ENCODE data around the gene CCT6A.

GRCh38 chr7:54916133-54916532 lies 102.7 kb upstream of the EGFR start:
- PRO-cap, 3 experiments: no peak in any of the 3 experiments
- RRBS: no CpG with 5 or more reads among the region's 2 CpGs

DNA sequence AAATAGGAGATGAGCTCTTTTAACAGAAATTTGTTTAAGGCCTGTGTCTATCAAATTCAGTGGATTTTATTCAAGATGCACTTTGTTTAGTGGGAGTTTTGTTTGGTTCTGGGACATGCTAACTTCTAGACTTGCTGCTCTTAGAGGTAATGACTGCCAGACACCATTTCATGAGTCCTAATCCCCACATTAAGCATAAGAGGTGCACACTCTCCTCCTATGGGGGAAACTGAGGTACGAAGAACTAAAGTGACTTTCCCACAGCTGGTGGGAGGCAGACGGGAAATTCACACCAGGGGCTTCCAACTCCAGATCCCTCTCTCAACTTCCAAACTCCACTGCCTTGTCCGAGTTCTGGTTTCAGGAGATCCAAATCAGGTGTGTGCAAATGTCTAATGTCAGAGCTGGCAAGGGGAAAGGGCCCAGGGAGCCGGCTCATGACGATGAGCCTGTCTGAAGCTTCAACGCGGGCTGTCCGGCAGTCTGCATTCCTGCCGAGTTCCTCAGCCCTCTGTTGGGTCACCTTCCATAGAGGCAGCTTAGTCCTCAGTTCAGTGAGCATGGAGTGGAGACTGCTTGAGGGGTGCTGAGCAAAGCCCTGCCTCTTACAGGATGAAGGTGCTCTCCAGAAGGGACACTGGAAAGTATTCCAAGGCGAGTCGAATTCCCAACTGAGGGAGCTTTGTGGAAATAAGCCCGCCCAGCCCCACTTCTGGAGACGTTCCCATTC lies 3.0 kb downstream of the EGFR start:
- PRO-cap, 3 experiments: peak in 1 of 3 experiments; most common plus-strand start position 554 of the sequence (in 1); most common minus-strand start position 513 of the sequence (in 1)
- RRBS: 14% methylated on average over 3 of the region's 13 CpGs

DNA sequence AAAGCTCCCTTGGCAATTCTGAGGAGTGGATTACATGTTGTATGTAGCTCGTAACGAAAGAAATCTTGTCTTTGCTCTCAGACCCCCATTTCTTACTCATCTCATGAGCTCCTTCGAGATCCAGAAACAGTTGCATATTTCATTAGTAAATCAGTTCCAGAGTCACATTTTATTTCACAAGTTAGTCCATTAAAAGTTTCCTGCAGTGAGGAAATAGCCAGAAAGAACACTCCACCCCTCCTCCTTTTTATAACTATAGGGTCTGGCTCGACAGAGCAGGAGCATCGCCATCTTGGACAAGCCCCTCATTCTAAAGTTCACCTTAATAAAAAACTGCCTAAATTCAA lies 7.3 kb downstream of the EGFR start:
- PRO-cap, 3 experiments: no peak in any of the 3 experiments
- RRBS: no CpG with 5 or more reads among the region's 5 CpGs

- PRO-cap, 3 experiments: no peak in any of the 3 experiments
- RRBS: no CpG with 5 or more reads among the region's 4 CpGs
Observed at GRCh38 chr7:55039122-55039617, 20.4 kb downstream of the EGFR start.

DNA sequence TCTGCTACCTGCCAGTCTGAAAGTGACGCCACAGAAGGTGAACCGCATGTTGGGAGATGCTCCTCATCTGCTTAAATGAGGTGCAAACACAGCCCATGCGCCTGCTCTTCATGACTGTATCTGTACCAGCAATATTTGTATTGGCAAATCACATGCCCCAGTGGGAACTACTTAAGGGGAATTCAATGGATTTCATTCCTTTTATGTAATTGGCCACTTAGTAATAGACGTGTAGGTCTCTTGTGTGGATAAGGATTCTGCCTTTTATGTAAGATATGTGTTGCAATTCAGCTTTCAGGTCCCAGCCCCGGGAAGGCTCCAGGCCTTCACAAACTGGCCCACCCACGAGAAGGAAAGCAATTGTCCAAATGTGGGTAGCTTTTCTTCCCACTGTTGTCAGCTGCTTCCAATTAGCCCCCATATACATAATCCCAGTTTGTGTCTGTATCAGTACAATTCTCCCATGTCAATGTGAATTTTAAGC lies 42.2 kb downstream of the EGFR start:
- PRO-cap, 3 experiments: no peak in any of the 3 experiments
- RRBS: no CpG with 5 or more reads among the region's 6 CpGs

- PRO-cap, 3 experiments: no peak in any of the 3 experiments
- RRBS: no CpG with 5 or more reads among the region's 6 CpGs
Observed at GRCh38 chr7:55064916-55065448, 46.2 kb downstream of the EGFR start.

DNA sequence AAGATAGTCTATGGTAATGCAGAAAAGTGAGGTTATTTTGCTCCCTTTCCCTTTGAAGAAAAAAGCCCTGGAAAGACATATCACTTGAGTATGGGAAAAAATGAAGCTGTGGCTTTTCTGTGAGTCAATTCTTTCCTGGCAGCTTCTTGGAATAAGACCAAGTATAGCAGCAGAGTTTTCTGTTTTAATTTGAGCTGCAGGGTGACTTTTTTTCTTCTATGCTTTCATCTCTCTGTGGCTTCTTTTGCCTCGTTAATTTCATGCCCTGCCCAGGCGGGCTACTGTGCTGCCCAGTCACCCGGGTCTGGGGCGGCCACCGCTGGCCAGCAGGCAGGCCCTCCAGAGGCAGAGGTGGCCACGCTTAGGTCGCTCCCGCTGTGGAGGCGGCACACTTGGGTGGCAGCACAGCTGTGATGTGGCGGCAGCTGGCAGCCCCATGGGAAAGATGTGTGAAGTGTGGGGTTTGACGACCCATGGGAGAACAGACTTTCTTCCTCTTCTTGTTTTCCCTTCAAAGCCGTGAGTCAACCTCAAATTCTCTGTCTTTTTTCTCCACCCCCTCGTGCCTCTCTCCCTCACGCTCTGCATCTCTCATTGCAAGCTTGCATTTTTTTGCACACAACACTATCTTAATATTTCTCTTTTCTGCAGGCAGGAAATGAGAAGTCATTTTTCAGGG lies 67.6 kb downstream of the EGFR start:
- PRO-cap, 3 experiments: no peak in any of the 3 experiments
- RRBS: no CpG with 5 or more reads among the region's 14 CpGs

GRCh38 chr7:55099051-55099829 lies 80.4 kb downstream of the EGFR start:
- PRO-cap, 3 experiments: no peak in any of the 3 experiments
- RRBS: no CpG with 5 or more reads among the region's 9 CpGs

GRCh38 chr7:55132812-55133585 lies 114.2 kb downstream of the EGFR start:
- PRO-cap, 3 experiments: no peak in any of the 3 experiments
- RRBS: no CpG with 5 or more reads among the region's 12 CpGs

- PRO-cap, 3 experiments: no peak in any of the 3 experiments
- RRBS: no CpG with 5 or more reads among the region's 6 CpGs
Observed at GRCh38 chr7:55151073-55151478, 132.3 kb downstream of the EGFR start.

DNA sequence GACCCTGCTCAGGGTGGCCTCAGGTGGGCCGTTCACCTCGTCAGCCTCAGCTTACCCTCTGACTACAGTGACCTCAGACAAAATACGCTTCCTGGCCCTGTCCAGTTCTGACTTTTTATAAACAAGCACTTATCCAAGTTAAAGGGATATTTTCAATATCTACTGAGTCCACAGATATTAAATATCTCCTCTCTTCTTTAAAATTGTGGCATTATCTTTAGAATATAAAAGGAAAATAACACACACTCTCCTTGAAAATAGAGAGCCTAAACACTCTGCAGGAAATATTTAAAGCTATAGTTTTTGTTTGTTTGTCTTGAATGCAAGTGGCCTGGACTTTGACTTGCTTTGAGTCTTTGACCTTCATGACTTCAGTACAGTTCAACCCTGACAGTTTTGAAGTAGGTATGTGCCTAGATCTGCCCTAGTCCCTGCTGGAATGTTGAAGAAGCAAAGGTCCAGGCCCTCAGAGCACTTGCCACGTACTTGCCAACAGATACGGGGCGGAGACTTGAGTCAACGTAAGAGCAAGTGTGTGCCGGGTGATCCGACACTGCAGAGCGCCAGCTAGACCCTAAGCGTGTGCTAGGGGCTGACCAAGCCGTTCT lies 159.8 kb downstream of the EGFR start:
- PRO-cap, 3 experiments: no peak in any of the 3 experiments
- RRBS: no CpG with 5 or more reads among the region's 12 CpGs

- PRO-cap, 3 experiments: no peak in any of the 3 experiments
- RRBS: no CpG with 5 or more reads among the region's 22 CpGs
Observed at GRCh38 chr7:55180907-55181773, 162.3 kb downstream of the EGFR start.

GRCh38 chr7:55192392-55193228 lies 172.5 kb upstream of the LANCL2 start:
- PRO-cap, 3 experiments: no peak in any of the 3 experiments
- RRBS: no CpG with 5 or more reads among the region's 17 CpGs

- PRO-cap, 3 experiments: no peak in any of the 3 experiments
- RRBS: no CpG with 5 or more reads among the region's 3 CpGs
Observed at GRCh38 chr7:55459250-55460304, 94.4 kb downstream of the LANCL2 start.

- PRO-cap, 3 experiments: no peak in any of the 3 experiments
- RRBS: no CpG with 5 or more reads among the region's 4 CpGs
Observed at GRCh38 chr7:55488425-55488706, 83.9 kb downstream of the VOPP1 start.

DNA sequence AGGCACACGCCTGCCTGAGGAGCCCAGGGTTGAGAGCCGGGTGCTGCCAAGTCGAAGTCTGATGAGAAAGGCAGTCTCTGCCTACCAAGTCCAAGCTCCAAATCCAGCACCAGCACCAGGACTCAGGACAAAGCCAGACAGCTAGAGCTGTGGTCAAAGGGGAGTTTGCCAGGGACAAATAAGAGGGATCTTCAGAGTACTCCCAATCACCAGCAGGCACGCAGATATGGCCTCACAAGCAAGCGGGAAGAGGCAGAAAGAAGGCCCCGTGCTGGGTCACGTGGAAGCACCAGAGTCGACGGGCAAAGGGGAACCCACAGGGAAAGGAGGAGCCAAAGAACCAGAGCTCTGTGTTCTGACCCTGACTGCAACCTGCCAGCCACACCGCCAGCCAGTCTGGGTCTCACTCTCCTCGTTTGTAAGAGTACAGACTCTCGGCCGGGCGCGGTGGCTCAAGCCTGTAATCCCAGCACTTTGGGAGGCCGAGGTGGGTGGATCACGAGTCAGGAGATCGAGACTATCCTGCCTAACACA lies 47.5 kb downstream of the VOPP1 start:
- PRO-cap, 3 experiments: no peak in any of the 3 experiments
- RRBS: no CpG with 5 or more reads among the region's 18 CpGs

DNA sequence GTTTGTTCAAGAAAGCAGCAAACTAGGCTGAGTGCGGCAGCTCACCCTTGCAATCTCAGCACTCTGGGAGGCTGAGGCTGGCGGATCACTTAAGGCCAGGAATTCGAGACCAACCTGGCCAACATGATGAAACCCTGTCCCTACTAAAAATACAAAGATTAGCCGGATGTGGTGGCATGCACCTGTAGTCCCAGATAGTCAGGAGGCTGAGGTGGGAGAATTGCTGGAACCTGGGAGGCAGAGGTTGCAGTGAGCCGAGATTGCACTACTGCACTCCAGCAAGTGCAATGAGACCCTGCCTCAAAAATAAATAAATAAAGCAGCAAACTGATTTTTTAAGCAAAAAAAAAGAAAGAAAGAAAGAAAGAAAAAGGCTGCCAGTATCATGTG lies 9.5 kb downstream of the NIPSNAP2 start:
- PRO-cap, 3 experiments: no peak in any of the 3 experiments
- RRBS: no CpG with 5 or more reads among the region's 5 CpGs

GRCh38 chr7:56051633-56052452 lies at the start of gene CCT6A:
TSS of gene CCT6A (plus strand) at chr7:56051765.
- PRO-cap, 3 experiments: peak in 3 of 3 experiments; most common plus-strand start chr7:56051711 (in 1)
- RRBS: 2% methylated on average over 29 of the region's 81 CpGs

- PRO-cap, 3 experiments: no peak in any of the 3 experiments
- RRBS: no CpG with 5 or more reads among the region's 2 CpGs
Observed at GRCh38 chr7:56079951-56080407, 12.8 kb downstream of the PHKG1 start.

GRCh38 chr7:56084509-56084985 lies 8.2 kb downstream of the PHKG1 start:
- PRO-cap, 3 experiments: no peak in any of the 3 experiments
- RRBS: no CpG with 5 or more reads among the region's 9 CpGs